Left common carotid artery plus branches (tissue), 1 donor: ENCODE data around the genes IMPDH1, CALU and TSPAN33.

- PRO-cap: no peak
Observed at GRCh38 chr7:128027441-128028250, 3.6 kb downstream of the LRRC4 start.

GRCh38 chr7:128032741-128033274 lies 1.6 kb upstream of the LRRC4 start:
- PRO-cap: no peak

DNA sequence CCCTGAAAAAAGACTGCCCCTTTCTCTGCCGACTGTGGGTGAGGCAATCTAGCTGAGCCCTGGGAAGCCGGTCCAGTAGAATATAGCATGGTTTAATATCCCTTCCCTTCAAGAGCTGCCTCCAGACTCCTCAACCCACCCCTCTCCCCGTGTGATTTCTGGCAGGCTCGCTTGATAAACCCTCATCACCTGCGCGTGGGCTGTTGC lies 1.9 kb upstream of the LRRC4 start:
- PRO-cap: no peak

- PRO-cap: no peak
Observed at GRCh38 chr7:128064778-128065458, 33.7 kb upstream of the LRRC4 start.

DNA sequence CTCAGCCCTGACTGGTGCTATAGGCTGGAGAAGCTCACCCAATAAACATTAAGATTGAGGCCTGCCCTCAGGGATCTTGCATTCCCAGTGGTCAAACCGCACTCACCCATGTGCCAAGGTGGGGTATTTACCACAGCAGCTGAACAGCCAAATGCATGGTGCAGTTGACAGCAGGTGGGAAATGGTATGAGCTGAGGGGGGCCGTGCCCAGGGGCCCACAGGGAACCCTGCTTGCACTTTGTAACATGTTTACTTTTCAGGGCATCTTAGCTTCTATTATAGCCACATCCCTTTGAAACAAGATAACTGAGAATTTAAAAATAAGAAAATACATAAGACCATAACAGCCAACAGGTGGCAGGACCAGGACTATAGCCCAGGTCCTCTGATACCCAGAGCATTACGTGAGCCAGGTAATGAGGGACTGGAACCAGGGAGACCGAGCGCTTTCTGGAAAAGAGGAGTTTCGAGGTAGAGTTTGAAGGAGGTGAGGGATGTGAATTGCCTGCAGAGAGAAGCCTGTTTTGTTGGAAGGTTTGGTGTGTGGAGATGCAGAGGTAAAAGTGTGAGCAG lies 15.4 kb downstream of the LEP start:
- PRO-cap: no peak

DNA sequence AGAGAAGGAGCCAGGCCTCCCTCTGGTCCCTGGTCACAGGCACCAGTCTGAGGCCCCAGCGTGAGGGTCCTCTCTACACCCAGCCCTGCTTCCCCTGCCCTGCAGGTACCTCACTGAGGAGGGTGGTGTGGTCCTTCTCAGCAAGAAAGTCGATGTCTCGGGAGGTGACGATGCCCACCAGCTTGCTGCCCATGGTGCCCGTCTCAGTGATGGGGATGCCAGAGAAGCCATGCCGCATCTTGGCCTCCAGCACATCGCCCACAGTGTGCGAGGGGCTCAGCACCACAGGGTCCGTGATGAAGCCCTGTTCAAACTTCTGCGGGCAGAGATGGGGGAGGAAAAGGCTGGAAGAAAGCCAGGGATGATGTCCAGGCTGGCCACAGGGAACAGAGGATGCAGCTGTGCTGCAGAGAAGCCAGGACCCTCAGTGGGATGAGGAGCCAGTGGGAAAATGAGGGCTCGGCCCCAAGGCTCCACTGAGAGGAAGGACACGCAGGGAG lies 9.5 kb downstream of the IMPDH1 start:
- PRO-cap: no peak

DNA sequence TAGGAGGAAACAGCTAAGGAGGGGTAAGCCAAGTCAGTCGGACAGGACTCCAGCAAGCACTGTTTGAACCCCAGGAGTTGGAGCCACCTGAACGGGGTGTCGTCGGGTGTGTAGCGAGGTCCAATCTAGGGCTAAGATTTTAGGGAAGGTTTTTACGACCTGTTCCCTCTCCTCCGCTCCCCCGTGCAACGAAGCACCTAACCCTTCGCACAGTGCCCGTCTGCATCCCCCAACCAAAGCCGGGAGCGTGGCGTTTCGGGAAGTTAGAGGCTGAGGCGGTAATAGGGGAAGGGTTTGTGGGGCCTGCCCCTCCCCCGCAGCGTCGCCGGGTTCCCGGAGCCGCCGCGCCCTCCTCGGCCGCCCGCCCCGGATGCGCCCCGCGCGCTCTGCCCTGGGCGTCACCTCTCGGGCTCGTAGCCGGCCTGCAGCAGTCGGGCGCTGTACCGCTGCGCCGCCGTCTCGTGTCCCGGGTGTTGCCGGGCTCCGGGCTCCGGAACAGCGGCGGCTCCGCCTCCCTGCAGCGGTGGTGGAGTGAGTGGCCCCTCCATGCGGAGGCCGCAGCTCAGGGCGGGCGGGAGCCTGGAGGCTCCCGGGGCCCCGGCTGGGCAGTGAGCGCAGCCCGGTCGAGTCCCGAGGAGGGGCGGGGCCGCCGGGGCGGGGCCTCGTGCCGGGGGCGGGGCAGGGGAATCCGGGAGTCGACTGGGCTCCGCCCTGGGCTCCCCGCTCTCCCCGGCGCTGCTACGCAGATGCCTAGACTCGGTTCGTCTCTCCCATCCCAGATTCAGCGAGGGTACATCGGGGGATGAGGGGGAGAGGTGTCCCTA lies at the start of gene IMPDH1:
TSS of gene IMPDH1 (minus strand) at position 629 of the 824 bp plus-strand sequence.
- PRO-cap: no peak

- PRO-cap: no peak
Observed at GRCh38 chr7:128431180-128431600, 21.4 kb upstream of the IMPDH1 start.

DNA sequence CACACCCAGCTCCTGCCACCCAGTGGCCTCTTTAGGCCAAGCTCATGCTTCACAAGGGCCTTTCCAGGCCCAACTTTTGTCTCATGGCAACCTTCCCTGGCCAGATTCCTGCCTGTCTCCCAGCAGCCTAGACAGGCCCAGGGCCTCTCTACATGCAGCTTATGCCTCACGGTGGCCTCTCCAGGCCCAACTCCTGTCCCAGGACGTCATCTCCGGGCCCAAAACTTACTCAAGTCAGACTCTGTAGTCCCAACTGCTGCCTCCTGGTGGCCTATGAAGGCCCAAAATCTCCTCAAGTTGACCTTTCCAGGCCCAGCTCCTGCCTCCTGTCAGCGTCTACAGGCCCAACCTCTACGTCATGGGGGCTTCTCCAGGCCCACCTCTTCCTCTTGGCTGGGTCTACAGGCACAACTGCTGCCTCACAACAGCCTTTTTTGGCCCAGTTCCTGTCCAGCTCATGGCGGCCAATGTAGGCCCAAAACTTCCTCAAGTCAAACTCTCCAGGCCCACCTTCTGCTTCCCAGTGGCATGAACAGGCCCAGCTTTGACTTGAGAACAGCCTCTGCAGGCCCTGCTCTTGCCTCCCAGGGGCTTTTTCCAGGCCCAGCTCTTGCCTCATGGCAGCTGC lies 20.4 kb upstream of the GARIN1A start:
- PRO-cap: no peak

DNA sequence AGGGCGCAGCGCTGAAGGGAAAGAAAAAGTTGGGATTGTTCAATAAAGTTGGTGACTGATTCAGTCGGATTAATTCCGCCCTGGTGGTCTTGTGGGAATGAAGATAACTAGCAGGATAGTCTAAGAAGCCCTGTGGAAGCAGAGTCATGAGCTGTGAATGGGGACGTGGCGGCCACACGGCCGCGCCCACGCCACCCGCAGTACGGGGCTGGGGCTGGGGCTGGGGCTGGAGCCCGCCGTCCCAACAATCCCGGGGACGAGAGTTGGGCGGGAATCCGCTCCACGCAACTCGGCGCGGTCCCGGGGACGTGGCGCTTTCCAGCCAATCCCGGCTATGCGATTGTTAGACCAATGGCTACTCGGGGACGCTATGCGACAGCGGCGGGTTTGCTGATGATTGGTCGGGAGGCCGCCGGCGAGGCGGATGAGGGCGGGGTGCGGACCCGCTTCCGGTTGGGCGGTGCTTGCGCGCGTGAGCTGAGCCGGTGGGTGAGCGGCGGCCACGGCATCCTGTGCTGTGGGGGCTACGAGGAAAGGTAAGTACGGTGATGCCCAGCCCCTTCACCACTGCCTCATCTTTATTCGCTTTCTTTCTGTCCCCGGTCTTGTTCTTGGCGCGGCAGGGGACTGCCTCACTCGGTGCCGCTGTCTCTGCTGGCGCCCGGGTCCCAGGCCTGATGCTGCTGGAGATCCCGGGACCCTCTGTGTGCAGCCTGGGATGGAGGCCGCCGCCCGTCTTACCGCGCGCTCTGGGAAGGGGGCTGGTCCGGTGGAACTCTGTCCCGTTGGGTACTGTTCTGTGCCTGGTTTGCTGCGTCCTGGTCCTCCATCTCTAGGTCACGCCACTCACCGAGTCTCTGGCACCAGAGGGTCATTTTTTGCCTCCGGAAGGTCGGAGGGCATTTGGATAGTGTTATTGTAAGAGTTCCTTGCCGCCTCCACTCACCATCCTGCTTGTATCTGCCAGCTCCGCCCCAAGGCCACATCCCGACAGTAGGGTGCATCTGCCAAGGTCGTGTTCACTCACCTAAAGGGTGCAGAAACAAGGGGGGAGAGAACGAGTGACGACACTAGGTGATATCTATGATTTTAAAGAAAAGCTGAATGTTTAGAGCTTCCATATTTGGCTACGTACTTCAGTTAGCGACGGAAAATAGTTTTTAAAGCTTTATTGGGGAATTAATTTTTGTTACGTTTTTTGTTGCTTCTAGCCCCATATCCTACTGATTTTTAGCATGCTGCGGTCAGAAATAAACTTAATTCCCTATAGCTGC lies at the start of gene CALU:
TSS of gene CALU (plus strand) at position 463 of the 1,274 bp plus-strand sequence.
- PRO-cap: bidirectional peak, plus-strand start at position 456 of the sequence, minus-strand start at position 202 of the sequence; unidirectional peak, minus-strand start at position 859 of the sequence

- PRO-cap: bidirectional peak, plus-strand start at chr7:128830429, minus-strand start at chr7:128830234
Observed at GRCh38 chr7:128829851-128830262, 349 bp upstream of the FLNC start.

DNA sequence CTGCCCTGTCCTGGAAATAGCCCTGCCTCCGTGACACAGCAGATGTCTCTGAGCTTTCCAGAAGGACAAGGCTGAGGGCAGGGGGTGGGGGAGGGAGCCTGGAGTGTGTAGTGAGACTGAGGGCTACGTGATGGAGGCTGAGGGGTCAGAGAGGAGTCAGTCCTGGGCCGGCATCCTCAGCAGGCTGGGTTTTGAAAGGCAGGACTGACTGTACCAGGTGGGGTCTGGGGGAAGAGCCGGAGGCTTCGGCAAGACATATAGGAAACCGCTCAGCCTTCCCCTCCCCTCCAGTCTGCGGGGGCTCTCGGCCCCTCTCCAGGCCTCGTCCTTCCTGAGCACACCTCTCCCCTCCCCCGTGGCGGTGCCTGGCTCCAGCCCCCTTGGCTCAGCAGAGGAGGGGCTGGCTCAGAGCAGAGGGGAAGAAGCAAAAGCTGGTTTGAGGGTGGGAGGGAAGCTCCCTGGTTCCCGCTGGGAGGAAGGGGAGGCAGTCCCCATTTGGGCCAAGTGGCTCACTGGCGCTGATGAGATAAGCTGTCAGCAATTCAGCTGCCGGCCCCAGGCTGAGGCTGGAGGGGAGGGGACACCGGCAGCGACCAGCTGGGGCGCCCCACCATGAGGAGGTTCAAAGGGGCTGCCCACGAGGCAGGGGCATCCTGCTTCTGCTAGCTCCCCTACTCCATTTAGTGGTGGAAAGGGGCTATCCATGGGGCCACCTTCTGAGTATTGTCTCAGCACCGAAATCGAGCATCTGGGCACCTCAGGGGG lies 2.2 kb downstream of the FLNC start:
- PRO-cap: no peak

- PRO-cap: no peak
Observed at GRCh38 chr7:128841019-128841787, 11.0 kb downstream of the FLNC start.

DNA sequence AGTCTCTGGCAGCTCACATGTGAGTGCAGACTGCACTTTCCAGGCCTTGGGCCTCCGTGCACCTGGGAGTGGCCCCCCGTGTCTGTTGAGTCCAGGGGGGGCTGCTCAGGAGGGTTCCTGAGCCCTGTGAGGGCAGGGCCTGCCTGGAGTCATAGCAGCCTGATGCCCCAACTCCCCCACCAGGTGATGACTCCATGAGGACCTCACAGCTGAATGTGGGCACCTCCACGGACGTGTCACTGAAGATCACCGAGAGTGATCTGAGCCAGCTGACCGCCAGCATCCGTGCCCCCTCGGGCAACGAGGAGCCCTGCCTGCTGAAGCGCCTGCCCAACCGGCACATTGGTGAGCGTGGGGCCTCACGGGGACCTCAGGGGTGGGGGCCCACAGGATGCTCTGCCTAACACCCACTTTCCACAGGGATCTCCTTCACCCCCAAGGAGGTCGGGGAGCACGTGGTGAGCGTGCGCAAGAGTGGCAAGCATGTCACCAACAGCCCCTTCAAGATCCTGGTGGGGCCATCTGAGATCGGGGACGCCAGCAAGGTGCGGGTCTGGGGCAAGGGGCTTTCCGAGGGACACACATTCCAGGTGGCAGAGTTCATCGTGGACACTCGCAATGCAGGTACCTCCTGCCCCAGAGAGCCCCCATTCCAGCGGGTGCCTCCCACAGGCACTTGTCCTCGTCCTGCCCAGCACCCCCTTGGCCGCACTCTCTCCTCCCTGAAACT lies 10.1 kb upstream of the ATP6V1F start:
- PRO-cap: no peak

- PRO-cap: no peak
Observed at GRCh38 chr7:128890494-128891071, 19.9 kb downstream of the KCP start.

- PRO-cap: no peak
Observed at GRCh38 chr7:128933566-128933973, 4.2 kb upstream of the IRF5 start.

- PRO-cap: no peak
Observed at GRCh38 chr7:129144256-129144869, at the start of gene TSPAN33. TSS of gene TSPAN33 (plus strand) at chr7:129144707.

DNA sequence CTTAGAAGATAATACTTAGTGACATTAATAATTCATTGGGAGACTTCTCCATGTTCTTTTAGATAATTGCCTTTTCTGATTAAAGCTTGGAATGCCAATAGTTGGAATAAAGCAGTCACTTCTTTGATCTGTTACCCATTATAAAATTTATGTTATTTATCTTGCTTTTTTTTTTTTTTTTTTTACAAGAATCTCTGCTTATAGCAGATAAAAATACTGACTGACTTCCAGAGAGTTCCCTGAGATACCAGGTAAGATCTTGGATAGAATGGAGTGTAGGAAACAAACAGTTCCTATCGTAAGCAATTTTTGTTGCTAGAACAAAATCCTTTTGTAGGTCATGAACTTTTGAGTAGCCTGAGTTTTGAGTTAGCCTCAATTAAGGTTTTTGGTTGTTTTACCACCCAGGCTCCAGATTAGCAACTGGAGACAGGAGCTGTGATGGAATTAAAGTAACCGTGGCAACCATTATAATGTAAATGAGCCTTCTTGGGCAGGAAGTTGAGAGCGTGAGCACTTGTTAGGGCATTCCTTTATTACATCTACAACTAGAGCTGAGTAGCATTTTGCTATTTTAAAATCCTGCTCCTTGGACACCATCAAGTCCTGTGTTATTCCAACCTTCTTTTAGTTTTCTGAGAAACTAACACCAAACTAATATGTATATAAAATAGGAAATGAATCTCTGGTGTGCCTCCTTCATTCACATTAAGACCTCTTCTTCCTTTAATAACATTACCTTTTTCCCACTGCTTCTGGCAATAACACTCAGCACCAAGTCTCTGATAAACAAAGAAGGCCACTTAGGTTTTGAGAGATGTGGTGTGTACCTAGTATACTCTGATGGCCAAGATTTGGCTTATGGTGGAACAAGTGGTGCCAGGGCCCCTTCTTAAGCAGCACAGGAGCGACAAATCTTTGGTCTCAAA lies 33.8 kb downstream of the AHCYL2 start:
- PRO-cap: no peak

- PRO-cap: no peak
Observed at GRCh38 chr7:129341339-129342384, 92.6 kb upstream of the STRIP2 start.

GRCh38 chr7:129554068-129554547 lies 51.8 kb downstream of the SMKR1 start:
- PRO-cap: no peak